ENCODE measurements around the genes BLID and HSPA8.

GRCh38 chr11:121449018-121450005 lies 2.8 kb upstream of the SORL1 start:
- PRO-cap: bidirectional peak, plus-strand start at chr11:121449414, minus-strand start at chr11:121449323

DNA sequence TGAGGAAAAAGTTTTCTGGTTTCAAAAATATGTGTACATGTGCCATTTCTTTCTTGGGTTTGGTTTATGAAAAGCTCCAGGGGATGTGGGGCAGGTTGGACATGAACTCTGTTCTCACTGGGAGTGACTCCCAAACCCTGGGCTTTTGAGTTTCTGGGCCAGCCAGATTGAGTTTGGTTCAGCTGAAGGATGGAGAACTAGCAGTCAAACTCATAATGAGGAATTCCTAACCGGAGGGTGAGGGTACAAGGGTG lies 2.2 kb downstream of the SORL1 start:
- PRO-cap: no peak

GRCh38 chr11:121464155-121465167 lies 12.3 kb downstream of the SORL1 start:
- PRO-cap: no peak

- PRO-cap: no peak
Observed at GRCh38 chr11:121479867-121480364, 27.8 kb downstream of the SORL1 start.

DNA sequence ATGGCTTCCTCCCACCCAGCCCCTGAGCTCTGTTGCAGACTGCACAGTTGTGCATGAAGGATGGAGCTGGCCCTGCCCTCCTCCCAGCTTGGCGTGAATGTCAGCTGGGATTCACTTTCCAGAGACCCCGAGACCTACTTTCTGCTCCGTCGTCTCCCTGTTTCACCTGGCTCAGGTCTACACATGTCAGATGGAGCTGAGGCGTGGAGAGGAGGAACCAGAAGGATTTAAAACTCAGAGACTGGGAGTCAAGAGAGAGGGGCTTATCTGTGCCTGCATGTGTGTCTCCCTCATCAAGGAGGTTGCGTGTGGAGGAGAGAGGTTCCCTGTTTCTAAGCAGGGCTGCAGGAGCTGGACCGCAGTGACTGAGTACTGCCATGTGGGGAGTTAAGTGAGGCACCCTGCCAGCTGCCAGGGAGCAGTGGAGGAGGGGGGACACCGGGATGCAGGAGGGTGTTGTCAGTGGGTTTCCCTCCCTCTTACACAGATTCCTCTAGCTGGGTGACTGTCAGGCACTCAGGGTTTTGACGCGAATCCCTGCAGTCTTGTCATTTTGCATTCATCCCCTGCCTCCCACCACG lies 120.3 kb downstream of the SORL1 start:
- PRO-cap: no peak

GRCh38 chr11:121578576-121579110 lies 126.5 kb downstream of the SORL1 start:
- PRO-cap: no peak

GRCh38 chr11:121629310-121630342 lies 177.5 kb downstream of the SORL1 start:
- PRO-cap: no peak

GRCh38 chr11:121723326-121723779 lies 271.2 kb downstream of the SORL1 start:
- PRO-cap: no peak

DNA sequence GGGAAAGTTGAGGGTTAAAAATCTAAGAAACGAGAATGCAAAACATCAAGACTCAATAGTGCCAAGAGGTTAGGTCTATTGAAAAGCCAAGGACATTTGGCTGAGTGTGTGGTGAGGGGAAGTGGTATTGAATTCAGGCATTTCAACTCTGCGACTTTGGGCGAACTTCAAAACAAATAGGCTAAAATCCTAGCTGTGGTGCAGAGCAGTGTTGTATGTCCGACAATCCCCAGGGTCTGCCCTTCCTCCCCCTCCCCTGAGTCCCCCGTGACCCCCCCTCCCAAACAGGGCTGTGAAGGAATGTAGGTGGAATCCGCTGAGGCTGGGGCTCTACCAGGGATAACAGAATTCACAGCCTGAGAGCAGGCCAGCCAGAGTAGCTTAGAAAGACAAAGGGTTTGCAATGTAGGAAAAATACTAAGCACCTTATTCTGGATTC lies 315.3 kb downstream of the BLID start:
- PRO-cap: no peak

DNA sequence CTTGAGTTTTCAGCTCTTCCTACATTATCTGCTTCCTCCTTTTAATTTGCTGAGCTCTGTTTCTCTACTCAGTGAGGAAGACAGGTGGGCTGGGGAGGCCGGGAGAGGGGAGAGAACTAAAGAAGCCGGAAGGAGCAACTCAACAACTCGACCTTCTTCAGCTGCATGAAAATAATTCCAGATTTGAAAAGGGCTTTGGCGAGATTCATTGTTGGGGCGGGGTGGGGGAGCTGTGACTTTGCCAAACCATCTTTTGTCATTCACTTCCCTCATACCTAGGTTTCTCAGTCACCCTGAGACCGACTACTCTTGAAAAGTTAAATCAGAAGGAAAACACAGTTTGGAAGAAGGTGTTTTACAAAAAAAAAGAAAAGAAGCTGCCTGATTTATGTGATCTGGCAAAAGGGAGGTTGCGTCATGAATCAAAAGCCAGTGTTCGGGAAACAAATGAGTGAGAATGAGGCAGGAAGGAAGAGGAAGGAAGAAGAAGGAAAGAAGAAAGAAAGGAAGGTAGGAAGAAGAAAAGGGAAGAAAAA lies 314.8 kb downstream of the BLID start:
- PRO-cap: no peak

DNA sequence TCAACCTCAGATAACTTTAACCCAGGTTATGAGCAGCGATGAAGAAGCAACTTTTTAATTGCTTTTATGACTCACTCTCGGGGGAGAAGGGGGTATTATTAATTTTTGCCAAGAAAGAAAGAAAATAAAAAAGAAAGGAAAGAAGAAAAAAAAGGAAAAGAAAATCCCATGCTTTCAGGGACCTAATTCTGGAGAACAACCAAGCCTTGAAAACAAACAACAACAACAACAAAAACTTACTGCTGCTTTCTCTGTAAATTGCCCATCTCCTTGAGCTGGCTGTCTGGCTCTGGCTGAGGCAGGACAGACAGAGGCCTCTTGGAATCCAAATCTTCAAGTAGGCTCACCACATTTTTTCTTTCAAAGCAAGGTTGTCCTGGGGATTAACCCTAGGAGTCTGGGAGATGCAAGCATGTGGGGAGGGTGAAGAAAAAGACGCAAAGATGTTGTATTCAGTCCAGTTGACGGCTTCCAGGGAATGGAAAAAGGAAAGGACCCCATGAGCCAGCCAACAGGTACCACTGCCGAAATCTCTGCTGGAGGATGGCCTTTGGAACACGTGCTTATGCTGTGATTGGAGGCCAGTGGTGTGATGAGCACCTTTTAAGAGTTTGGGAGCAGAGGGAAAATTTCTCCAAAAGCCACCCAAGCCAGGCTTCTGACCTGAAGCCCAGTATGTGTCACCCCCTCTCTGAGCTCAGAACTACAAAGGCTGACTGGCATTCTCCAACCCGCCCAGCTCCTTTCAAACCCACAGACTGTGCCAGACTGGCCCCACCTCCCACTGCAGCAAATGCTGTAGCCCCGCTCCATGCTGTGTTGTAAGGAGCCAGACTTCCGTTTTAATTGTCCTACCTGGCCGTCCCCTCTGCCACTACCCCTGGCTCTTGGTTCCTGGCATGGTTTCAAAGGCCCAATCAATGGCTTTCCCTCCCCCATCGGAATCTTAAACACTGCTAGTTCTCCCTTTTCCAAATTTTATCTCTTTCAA lies 10.9 kb downstream of the BLID start:
- PRO-cap: no peak

- PRO-cap: no peak
Observed at GRCh38 chr11:122116048-122116608, at the start of gene BLID. BLID (minus strand) TSS chr11:122116215.

DNA sequence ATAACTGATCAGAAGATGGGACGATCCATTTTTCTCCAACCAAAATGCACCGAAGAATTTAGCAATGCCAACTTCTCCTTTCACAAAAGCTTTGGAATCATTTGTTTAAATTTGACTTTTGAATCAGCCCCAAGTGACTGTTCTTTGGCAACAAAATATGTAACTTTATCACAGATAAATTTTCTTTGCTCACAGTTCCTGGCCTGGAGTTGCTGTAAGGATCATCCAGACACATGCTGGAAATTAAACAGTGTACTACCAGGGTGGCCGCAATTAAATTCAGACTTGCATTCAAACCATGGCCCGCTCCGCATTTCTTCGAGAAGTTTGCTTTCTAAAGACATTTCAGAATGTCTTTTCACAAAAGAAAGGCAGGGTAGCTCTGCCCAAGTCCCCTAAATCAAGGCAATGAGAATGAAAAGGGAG lies 189.4 kb upstream of the BLID start:
- PRO-cap: no peak

DNA sequence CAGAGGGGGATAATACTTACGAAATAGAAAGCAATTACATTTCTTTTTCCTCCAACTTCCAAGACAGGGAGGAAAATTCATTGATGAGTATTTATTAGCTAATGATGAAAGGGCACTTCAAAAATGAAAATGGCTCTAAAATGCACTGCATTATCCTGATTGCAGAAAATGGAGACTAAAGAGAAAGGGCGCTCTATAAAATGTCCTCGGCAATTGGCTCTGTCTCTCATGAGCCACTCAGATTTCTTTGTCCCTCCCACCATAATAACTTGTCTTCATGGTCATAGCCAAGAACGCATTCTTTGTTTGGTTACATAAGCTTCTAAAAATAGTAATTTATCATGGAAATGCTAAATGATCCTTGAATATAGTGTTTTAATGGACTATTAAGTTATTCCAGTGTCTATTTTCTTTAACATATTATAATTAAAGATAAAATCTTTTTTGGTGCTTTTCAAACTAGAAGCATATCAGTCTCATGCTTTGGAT lies 238.0 kb upstream of the BLID start:
- PRO-cap: no peak

GRCh38 chr11:122745821-122746631 lies 90.5 kb downstream of the UBASH3B start:
- PRO-cap: bidirectional peak, plus-strand start at chr11:122746396, minus-strand start at chr11:122746203

- PRO-cap: no peak
Observed at GRCh38 chr11:122748699-122749384, 89.5 kb upstream of the CRTAM start.

DNA sequence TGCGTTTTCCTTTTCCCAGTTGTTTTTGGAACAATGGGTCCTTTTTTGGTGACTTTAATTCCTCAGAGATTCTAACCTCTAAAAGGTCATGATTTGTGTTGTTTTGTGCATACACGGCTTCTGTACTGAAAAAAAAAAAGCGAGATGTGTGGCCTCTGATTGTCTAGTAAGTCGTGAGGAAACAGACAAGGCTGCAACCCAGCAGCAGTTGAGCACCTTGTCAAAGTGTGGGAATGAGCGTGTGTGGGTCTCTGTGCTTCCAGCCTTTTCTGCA lies 64.4 kb upstream of the CRTAM start:
- PRO-cap: no peak

DNA sequence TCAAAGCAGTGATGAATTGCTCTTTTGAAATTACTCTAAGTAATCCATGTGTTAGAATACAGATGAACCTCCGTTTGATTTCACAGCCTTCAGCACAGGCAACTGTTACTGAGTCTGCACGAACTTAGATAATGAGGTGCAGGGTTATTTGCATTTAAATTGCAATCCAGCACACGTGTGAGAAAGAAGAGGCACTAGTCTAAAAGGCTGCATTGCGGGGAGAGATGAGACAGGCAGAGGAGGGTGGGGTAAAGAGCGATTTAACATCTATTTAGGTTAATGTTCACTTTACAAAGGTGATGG lies 24.9 kb upstream of the CRTAM start:
- PRO-cap: no peak

GRCh38 chr11:122852089-122852463 lies 13.8 kb downstream of the CRTAM start:
- PRO-cap: no peak

DNA sequence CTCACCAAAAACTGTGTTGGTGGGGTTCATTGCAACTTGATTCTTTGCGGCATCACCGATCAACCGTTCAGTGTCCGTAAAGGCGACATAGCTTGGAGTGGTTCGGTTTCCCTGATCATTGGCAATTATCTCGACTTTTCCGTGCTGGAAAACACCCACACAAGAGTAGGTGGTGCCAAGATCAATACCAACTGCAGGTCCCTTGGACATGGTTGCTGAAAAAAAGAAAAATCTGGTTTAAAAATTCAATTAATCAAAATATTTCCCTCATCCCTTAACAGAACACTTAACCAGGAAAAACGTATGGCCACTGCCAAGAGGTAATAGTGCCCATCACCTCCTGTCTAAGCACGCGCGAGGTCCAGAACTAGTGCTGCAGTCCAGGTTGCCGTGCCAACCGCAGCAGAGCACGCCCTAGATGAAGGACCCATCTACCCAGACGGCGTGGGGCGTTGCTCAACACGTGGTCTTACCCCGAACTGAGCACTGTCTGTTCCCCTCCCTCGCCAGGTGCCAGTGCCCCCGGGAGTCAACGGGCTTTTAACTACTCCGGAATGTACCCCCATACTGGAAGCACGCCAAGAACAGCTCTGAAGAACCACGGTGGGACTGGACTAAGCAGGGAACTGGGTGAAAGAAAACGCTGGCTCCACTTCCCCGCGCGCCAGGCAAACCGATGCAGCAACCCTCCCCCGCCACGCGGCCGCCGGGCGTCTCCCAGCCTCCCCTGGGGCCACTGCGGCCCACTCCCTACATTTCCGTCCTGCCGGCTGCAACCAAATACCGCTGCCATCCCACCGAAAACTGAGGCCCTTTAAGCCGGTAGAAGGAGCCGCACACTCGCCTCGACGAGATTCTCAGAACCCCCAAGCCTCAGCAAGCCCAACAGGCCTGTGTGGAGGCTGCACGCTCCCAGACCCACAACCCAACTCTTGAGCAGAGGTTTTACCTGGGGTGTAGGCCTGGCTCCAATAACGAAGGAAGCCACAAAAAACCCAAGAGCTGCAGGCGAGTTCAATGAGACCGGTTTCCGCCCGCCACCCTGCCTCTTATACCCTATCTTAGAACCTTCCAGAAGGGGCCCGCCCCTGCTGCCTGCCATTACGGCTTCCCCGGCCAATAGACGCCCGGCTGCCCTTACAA lies at the start of gene HSPA8:
Gene HSPA8 (minus strand): TSS at position 1,022 of the 1,143 bp plus-strand sequence.
- PRO-cap: bidirectional peak, plus-strand start at position 652 of the sequence, minus-strand start at position 392 of the sequence; bidirectional peak, plus-strand start outside the sequence, minus-strand start at position 1,025 of the sequence